Parotid gland (tissue), 1 donor: ENCODE measurements around a stretch of chr17.

DNA sequence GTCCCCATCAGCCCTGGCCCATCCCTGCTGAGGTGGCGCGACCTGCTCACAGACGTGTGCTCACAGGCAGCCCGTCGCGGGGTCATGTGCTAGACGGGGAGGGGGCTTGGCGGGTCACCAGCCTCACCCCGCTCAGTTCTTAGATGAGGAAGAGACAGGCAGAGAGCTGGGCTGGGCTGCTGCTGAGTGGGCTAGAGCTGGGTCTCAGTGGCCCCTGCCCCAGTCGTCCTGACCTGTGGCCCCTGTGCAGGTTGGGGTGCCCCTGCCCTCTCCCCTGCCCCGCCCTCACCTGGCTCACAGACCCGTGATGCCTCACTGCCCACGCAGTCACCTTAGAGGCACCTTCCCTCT, 37.4 kb downstream of the TBCD start:
- PRO-cap = no peak

- PRO-cap = no peak
Measured at GRCh38 chr17:82830034-82830922, 9.5 kb downstream of the ZNF750 start.

- PRO-cap = no peak
Measured at GRCh38 chr17:82859337-82859880, 19.6 kb upstream of the ZNF750 start.

DNA sequence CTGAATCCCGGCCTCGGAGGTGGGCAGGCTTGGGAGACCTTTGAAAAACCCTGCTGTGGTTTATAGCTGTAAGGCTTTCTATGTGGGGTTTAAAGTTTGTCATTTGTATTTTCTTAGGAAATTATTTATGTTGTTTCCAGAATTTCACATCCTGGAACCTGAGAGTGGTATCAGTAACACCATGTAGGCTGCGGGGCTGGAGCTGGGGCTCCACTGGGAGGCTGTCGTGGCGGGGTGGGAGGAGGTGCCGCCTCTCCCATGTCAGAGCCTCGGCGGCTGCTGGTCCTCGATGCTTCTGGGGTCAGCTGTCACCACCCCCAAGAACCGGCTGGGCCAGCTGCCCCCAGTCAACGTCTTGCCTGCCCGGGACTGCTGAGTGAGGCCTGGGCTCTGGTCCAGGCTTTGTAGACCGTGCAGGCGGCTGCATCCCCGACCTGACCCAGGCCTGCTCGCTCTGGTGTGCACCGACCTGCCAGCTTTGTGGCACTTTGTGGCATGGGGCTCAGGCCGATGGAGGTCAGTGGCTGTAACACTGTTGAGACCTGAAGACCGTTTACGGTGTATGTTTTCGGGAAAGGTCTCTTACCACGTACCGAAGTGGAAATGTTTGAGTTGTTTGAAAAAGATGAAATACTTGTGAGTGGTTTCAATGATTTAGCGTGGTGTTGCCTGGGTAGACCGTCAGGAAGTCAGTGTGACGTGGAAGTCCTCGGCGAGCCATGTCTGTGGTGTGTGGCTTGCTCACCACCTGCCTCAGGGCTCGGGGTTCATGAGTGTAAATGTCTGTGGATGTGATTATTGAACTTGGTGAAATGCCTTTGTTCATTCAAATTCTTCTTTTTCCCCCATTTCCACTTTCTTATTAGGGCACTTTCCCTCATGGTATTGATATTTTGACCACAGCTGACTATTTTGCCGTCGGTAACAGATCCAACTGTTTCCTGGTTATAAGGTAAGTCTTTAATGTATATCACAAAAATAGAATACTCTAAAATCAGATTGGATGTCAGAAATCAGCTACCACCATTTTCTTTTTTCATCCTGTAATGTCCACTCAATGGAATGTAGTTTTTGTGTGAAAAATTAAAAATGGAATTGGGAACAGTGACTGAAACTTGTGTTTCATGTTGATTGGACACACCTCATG, 53.2 kb upstream of the ZNF750 start:
- PRO-cap = no peak

GRCh38 chr17:82915300-82916029, 75.6 kb upstream of the ZNF750 start:
- PRO-cap = no peak

DNA sequence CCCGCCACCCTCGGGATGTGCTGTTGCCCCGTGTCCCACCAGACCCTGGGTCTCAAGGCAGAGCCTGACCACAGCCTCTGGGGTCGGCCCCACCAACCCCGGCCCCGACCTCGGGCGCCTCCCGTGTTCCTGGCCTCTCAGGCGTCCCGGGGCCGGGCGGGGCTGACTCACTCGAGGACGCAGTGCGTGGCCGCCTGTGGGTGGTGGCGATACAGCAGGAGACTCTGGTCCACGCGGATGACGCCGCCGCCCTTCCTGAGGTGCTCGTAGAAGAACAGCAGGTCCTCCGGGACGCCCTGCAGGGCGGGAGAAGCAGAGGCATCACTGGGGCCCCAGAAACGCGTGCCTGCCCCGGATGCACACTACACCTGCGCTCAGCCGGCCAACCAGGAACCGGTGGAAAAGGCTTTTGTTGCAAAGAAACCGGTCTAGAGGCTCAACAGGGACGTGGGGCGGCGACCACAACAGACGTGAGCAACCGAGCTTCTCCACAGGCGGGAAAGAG, 90.6 kb downstream of the B3GNTL1 start:
- PRO-cap = no peak

DNA sequence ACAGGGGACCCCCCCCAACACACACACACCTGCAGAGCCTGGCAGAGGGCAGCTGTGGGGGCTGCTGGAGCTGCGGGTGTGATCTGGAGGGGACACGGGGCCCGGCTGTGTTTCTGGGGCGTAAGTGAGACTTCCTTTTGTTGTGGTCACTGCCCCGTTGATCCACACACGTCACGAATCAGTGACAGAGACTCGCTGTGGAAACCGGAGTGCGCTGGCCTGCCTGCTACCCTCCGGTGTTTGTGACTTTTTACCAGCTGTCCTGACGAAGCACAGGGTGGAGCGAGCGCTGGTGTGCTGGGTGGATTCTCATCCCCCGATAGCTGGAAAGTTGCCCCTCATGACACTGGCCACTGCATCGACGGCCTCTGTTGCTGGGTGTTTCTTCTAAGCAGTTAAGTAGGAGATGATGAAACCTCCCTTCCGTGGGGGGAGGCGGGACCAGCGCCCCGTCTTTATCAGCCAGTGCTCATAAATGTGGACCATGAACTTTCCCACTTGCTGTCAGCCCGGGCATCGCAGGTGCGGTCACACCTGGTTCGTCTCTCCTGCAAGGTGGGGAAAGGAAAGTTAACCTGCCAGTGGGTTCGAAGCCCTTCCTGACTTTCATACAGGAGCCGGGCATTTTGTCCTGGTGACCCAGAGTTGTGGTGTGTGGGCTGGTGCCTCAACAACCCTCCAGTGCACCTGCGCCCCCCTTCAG, 2.4 kb downstream of the METRNL start:
- PRO-cap = unidirectional peak, plus-strand start at position 187 of the sequence

- PRO-cap = no peak
Measured at GRCh38 chr17:83193368-83194433, 114.3 kb downstream of the METRNL start.